ENCODE measurements around the genes RNF157 and PRPSAP1.

GRCh38 chr17:75777611-75778074, 1.9 kb downstream of the H3-3B start:
- PRO-cap, result unidirectional peak, minus-strand start at chr17:75777659
- RAMPAGE, long total RNA, 4 experiments, result no peak in any of the 4 experiments

GRCh38 chr17:75821839-75822864, 22.1 kb downstream of the UNC13D start:
- PRO-cap, result no peak
- RAMPAGE, long total RNA, 4 experiments, result no peak in any of the 4 experiments

DNA sequence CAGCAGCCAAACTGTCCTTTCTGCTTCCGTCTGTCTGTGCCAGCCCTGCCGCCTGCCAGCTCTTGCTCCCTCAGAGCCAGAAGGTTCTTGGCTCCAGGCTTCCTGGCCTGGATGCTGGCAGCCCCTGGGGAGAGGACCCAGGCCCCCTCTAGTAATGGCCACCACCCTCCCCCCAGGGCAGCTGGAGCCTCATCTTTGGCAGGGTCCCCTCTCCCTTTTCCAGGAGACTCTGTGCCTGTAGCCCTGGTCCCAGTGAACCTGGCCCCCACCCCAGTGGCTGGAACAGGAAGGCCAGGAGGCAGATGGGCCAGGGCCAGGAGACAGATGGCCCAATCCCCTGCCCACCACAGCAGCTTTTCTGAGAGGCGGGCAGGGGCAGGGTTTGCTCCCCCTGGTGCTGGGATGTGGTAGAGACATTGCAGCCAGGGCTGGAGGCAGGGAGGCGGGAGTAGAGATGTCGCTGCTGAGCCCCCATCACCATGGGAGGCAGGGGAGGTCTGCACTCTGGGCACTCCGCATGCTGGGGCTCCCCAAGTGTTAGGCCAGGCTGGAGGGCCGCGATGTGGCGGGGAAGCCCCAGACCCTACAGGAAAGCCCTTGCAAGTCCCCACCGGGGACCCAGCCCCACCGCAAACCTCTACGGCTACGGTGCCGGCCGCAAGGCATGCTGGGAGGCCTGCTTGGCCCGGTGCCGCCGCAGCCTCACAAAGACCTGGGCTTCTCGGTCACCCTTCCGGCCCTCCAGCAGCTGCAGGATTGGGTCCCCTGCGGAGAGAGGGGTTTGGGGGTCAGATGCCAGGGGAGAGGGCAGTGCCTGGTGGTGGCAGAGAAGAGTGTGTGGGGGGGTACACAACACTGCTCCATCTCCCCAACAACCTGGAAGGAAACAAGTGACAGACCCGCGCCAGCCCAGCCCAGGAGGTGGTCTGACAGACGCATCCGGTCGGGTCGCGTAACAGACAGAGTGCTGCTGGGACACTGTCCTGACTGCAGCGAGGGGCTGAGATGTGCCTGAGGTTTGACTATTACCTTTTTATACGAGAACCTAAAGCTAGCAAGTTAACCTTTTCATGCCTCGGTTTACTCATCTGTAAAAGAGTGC, 16.5 kb downstream of the UNC13D start:
- PRO-cap, result no peak
- RAMPAGE, long total RNA, 4 experiments, result no peak in any of the 4 experiments

- PRO-cap, result no peak
- RAMPAGE, long total RNA, 4 experiments, result no peak in any of the 4 experiments
Observed at GRCh38 chr17:75847328-75847974, 3.2 kb upstream of the UNC13D start.

DNA sequence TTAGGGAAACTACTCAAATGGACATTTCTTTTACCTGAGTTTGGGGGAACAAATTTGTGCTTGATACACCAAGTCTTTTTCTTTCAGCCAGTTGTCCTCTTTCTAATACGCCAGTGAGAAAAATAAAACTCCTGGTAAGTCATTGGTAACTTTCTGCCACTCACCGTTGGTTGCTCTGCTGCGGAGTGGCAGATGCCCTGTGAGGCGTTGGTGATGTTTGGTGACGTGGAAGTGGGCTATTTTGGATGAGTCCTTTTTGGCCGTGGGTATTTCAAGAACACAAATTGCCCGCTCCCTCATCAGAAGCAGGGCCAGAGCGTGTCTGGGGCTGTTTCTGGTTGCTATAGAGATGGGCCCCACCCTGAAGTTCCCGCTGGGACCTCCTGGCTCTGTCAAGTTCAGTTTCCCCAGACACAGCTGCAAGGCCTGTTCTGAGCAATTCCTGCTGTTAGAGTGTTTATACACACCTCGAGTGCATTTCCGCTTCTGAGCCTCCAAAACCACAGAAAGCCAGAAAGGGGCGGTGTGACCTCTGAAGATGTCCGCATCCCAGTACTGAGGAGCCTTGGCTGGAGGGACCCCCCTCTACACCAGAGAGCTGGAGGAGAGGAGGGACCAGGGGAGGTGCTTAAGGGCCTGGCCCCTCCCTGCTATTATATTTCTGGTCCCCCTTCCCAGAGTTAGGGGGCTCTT, 9.2 kb upstream of the WBP2 start:
- PRO-cap, result unidirectional peak, minus-strand start at position 324 of the sequence
- RAMPAGE, long total RNA, 4 experiments, result no peak in any of the 4 experiments

DNA sequence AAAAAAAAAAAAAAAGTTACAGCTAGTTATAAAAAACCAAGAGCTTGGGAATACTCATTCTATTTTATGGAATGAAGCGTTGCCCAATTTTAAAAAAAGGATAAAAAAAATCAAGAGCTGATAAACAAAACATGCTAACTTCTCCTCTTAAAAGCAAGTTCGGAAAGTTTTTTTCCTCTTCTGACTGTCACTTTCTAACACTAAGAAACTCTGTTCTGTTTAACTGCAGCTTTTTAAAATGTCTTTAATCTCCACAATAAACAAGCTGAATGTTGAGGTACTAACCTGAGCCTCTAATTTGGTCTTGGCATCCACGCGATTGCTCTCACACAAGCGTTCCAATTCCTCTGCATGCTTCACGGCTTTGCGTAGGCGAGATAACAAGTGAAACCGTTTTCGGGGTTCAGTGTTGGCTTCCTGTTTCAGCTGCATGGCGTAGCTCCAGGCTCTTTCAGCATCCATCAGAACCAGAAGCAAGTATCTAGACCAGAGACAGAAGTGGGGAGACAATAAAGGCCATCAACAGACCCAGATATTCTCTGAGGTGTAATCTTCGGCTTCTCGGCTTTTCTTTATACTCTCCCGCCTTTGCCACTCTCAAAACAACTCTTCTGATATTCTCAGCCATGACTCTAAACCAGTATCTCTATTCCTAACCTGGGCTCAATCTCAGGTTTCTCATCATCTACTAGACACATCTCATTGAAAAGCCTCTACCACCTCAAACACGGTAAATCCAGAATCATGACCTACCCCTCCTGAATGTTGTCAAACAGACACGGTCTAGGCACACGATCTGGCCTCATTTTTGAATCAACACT, 8.4 kb downstream of the SRP68 start:
- PRO-cap, result no peak
- RAMPAGE, long total RNA, 4 experiments, result start-site peak on the minus strand in 1 of 4 experiments, centred at position 308 of the sequence, 65 reads per replicate

GRCh38 chr17:76075906-76076567, 1.5 kb downstream of the GALR2 start:
- PRO-cap, result no peak
- RAMPAGE, long total RNA, 4 experiments, result no peak in any of the 4 experiments

DNA sequence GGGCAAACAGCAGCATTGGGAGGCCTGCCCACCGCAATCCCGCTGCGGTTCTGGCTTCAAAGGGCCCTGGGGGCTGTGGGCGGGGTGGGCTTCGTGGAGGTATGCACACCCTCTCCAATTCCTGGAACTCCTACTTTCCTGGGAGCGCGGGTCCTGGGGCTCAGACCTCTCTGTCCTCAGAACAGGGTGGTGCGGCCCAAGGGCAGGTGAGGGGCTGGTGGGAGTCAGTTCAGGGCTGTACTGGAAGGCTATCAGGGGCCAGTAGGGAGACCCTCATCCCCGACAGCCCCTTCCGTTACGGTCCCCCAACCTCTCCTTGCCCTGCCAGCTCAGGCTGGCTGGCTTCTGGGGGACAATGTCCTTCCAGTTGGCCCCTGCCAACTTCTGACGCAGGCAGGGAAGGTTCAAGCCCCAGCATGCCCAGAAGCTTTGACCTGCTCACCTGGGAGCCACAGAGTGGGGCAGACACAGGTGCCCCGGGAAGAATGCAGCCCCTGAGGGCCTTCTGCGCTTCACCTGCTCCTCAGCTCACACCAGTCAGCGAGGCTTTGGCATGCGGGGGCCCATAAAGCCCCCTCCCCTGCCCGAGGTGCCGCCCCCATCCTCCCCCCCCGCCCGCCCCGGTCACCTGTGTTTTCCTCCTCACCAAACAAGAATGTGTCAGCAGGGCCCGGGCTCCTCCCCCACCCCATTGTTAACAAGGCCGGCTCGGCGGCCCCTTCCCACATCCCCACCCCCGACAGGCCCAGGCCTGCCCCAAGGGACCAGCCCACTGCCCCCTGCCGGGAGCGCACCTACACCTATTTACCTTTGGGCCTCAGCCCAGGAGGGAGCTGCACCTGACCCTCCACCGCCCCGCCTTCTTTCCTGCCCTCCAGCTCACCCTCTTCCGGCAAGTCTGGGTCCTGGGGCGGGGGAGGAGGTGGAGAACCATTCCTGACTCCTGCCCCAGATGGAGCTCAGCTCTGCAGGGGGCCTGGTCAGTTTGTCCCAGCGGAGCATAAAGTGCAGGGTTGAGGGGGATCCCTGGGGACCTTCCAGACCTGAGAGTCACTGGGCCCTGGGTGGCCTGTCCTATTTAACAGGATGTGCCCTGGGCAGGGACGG, 8.7 kb downstream of the FOXJ1 start:
- PRO-cap, result no peak
- RAMPAGE, long total RNA, 4 experiments, result no peak in any of the 4 experiments

GRCh38 chr17:76139727-76140783, 990 bp downstream of the FOXJ1 start:
- PRO-cap, result no peak
- RAMPAGE, long total RNA, 4 experiments, result no peak in any of the 4 experiments

DNA sequence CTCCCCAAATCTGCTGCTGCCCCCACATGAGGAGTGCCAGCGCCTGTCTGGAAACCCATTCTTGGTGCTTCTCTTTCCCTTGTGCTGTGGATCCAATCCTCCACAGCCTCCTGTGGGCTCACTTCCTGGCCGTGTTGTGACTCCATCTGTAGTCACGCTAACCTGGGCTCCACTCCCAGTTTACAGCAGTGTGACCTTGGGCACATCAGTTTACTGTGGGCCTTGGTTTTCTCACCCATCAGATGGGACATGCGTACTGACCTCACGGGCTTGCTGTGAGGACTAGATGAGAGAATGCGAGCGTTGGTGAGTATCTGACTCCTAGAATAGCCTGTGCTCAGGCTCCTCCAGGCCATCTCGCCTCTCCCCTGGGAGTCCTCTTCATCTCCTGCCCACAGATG, 5.0 kb upstream of the FOXJ1 start:
- PRO-cap, result no peak
- RAMPAGE, long total RNA, 4 experiments, result no peak in any of the 4 experiments

DNA sequence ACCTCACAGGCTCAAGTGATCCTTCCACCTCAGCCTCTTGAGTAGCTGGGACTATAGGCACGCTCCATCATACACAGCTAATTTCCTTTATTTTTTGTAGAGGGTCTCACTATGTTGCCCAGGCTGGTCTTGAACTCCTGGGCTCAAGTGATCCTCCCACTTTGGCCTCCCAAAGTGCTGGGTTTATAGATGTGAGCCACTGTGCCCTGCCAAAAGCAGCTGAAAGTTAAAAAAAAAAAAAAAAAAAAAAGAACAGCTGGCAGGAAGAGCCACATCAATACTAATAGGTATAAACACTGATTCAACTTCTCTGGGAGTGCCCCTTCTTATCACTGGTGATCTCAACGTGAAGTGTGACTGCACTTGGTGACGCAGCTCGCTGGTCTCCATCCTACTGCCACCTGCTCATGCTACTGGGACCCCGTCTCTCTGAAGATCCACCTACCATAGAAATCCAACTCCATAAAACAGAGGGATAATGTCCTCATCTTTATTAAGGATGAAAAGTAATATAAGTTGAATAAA, 40.9 kb downstream of the RNF157 start:
- PRO-cap, result no peak
- RAMPAGE, long total RNA, 4 experiments, result no peak in any of the 4 experiments

DNA sequence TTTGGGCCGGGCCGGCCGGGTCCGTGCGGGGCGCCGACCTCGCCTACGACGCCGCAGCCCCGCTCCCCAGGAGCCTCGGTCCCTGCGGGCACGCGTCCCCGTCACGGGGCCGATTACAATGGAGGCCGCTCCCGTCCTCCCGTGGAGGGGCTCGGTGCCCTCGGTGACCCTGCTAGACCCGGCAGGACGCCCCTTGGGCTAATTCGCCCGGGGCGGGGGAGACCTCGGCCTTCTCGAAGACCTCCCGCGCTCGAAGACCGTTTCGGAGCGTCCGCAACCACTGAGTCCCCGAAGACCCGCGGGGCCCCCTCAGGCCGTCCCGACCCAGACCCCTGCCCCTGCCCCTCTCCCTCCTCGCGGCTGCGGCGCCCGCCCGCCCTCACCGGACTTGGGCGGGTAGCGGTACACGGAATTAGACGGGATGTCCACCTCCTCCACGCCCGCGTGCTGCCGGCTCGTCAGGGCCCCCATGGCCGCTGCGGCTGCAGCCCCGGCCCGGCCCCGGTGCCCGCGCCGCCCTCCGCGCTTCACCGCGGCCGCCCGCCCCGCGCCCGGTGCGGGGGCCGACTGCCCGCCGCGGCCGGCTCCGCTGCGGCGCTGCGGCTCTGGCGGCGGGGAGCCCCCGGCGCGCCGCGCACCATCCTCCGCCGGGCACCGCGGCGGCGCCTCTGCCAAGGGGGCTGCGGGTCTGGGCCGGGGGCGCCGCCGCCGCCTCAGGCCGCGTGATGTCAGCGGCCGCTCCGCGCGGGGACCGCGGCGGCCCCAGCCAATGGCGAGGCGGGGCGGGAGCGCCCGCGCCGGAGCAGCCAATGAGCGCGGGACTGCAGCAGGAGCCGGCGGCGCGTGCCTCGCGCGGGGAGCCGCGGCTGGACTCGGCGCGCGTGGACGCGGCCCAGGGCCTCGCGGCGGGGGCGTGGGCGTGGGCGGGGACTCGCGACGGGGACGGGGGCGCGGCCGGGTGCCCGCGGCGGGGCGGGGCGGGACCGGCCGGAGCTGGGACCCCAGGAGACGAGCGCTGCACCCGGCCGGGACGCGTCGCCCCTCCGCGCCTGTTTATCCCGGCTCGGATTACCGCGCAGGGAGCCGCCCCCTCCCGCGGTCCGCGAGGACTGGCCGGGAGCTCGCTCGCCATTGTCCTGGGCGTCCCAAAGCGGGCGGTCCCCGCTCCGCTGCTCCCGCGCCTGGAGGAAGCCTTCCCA, at the start of gene RNF157:
RNF157 (minus strand) TSS at position 724 of the 1,199 bp plus-strand sequence.
- PRO-cap, result bidirectional peak, plus-strand start at position 829 of the sequence, minus-strand start at position 670 of the sequence; bidirectional peak, plus-strand start at position 1,131 of the sequence, minus-strand start at position 1,055 of the sequence
- RAMPAGE, long total RNA, 4 experiments, result no peak in any of the 4 experiments

GRCh38 chr17:76242018-76242217, 1.6 kb upstream of the RNF157 start:
- PRO-cap, result no peak
- RAMPAGE, long total RNA, 4 experiments, result no peak in any of the 4 experiments

GRCh38 chr17:76266906-76267609, 1.9 kb downstream of the UBALD2 start:
- PRO-cap, result no peak
- RAMPAGE, long total RNA, 4 experiments, result no peak in any of the 4 experiments

DNA sequence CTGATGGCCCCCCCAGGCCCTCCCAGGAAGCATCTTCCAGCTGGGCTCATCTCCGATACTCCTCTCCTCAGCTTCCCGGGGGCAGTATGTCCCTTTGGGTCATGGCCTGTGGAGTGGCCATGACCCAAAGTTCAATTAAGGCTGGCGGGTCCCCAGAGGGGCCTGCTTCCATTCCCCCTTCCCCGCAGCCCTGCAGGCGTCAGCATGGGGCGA, 6.4 kb downstream of the UBALD2 start:
- PRO-cap, result no peak
- RAMPAGE, long total RNA, 4 experiments, result no peak in any of the 4 experiments

GRCh38 chr17:76272867-76273210, 7.7 kb downstream of the UBALD2 start:
- PRO-cap, result no peak
- RAMPAGE, long total RNA, 4 experiments, result no peak in any of the 4 experiments

DNA sequence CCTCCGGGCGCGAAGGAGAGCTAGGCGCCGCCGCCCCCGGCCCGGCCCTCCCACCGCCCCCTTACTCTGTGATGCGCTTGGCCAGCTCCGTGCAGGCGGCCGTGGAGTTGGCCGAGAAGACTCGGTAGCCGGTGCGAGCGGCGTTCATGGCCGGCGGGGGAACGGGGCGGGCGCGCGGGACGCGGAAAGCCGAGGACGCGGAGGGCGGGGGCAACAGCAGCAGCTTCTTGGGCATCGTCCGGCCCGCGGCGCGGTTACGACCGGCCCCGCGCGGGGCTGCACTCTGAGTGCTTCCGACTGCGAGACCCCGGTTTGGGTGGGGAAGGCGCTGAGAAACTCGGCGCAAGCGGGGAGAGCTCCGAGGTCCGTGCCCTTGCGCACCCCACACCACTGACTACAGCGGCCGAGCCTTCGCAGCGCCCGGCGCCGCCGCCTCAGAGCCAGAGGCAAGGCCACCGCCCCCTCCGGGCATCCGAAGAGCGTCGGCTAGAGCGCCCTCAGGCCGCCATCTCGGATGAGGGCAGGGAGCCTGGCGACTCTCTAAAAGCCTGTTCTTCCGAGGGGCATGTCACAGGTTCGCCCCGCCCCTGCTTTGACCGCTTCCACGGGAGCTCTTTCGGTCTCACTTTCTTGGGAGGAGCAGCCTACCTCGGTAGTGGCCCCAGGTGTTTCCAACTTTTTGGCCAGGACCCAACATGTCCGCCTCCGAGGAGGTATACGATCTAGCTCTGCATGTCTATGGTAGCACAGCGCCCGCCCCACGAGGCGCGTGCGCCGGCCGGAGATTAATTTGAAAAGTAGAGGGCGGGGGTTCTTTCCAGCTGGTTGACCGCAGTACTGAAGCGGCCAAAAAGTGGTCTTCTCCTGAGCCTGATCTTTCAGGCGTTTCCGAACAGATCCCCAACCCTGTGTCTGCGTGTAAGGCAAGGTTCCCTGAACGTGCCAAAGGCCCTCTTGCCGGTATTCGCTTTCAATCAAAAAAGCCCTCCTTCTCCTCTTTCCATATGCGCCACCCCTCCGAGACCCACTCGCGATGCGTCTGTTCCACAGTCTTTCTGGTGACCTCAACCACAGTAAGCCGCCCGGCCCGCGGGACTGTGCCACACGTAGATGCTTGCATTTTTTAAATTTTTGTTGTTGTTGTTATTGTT, at the start of gene PRPSAP1:
PRPSAP1 (minus strand) TSS at position 448 of the 1,151 bp plus-strand sequence.
- PRO-cap, result bidirectional peak, plus-strand start at position 281 of the sequence, minus-strand start at position 163 of the sequence; bidirectional peak, plus-strand start at position 800 of the sequence, minus-strand start at position 396 of the sequence
- RAMPAGE, long total RNA, 4 experiments, result start-site peak on the minus strand in 3 of 4 experiments, centred at positions 160 to 450 of the sequence, 18 to 262 reads per replicate

- PRO-cap, result no peak
- RAMPAGE, long total RNA, 4 experiments, result no peak in any of the 4 experiments
Observed at GRCh38 chr17:76398004-76398676, 13.7 kb downstream of the SPHK1 start.

DNA sequence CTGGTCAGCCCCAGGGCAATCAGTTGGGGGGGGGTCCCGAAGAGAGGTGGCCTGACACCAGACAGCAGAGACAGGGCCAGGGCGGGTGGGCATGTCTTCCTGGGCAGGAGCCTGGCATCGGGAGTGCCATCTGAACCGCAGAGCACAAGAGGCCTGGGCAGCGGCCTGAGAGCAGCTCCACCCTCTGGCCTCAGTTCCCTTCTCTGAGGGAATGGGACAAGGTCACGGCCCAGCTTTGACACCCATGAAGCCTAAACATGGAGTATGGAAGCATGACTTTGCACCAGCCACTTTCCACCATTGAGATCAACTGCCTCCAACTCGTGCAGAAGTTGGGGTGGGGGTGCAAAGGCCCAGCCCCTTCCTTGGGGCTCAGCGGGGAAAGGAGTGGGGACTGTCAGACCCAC, 9.8 kb downstream of the RHBDF2 start:
- PRO-cap, result no peak
- RAMPAGE, long total RNA, 4 experiments, result no peak in any of the 4 experiments

GRCh38 chr17:76527463-76528506, 9.7 kb downstream of the CYGB start:
- PRO-cap, result unidirectional peak, minus-strand start at chr17:76527720; bidirectional peak, plus-strand start at chr17:76528070, minus-strand start at chr17:76527984
- RAMPAGE, long total RNA, 4 experiments, result start-site peak on the minus strand in 2 of 4 experiments, at chr17:76527729-76528522 at its widest, 5 to 10 reads per replicate

Data from gastroesophageal sphincter (tissue), 4 donors.